Spinal cord (tissue), 3 donors: ENCODE results near the genes TP53I13, ADAP2 and EVI2A.

DNA sequence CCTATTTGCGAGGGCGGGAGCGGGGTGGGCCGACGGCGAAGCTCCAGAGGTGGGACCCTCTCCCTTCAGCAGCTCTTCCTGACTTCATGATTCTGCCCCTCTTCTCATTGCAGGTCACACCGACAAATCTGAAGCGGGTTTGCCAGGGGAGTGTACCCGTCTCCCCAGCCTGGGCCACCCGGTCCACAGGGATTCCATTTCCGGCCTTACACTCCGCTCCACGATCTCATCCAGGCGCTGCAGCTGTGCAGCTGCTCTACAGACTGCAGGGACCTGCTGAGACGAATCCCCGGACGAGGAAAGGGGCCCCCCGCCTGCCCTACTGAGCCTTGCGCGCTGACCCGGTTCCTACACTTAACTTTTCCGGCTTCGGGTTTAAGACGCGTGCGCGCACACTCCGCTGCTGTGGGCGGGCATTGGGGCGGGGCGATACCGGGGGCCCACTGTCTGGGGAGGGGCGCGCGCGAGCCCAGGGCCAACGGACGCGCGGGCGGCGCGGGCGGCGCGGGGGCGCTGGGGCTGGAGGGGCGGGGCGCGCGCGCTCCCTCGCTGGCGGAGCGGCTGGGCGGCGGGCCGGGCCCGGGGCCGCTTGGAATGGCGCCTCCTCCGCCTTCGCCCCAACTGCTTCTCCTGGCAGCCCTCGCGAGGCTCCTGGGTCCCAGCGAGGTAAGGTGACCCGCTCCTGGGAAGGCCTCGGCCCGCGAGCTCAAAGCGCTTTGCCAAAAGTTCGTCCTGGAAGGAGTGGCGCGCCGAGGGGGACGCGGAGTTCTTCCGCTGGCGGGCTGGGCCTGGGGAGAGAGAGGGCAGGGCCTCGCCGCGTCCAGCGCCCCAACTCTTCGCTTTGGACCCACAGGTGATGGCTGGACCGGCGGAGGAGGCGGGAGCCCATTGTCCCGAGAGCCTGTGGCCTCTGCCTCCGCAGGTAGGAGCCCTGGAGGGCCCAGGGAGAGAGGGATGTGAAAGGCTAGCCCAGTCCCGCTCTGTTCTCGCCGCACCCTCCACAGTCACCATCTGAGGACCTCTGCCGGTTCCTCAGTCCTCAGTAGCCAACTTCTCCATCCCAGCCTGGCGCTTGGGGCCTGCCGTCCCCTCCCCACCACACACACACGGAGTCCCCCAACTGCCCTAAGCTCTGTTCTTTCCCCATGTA lies at the start of gene TP53I13:
Gene TP53I13, plus strand, starts transcription at position 537 of the 1,150 bp plus-strand sequence.
- PRO-cap, result no peak
- RAMPAGE, long total RNA, result start-site peak on the plus strand centred at position 563 of the sequence, 28 bp wide, 57 and 97 reads in 2 replicates

DNA sequence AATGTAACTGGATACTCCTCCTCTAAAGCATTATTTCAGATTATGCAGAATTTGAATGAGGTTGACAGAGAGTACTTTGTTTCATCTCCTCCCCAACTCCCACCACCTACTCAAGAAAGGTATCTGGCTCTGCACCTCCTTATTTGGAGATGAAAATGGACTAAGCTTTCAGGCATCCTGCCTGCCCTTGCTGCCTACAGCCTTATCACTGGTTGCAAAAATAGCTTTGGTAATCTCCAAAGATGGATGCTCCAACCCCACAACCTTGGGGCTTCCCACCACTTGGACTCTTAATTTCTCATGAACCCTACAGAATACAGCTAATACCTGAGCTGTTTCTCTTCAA lies 45.2 kb upstream of the CORO6 start:
- PRO-cap, result no peak
- RAMPAGE, long total RNA, result no peak

DNA sequence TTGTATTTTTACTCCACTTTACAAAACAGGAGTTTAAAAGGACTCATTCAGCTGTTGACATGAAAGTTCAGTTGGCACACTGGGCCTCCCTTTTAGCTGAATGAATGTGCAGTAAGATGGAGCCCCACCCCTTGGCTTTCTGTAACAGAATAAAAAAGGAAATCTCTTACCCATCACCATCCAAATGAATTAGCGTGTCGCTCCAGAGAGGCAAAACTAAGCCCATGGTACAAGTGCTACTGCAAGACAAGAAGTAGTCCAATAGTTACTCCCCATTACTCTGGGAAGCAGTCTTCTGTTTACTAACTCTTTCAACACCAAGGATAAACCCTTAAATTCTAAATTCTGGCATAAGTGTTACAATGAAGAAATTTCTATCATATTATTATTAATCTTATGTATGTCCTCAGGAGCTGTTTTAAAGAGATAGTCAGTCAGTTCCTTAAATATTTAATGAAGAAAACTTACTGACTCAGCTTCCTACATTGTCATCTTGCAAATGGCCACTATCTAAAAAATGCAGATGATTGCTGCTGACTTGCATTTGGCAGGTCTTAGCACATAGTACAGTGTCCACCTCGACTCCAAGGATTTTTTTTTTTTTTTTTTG lies 54.9 kb upstream of the CORO6 start:
- PRO-cap, result no peak
- RAMPAGE, long total RNA, result no peak

DNA sequence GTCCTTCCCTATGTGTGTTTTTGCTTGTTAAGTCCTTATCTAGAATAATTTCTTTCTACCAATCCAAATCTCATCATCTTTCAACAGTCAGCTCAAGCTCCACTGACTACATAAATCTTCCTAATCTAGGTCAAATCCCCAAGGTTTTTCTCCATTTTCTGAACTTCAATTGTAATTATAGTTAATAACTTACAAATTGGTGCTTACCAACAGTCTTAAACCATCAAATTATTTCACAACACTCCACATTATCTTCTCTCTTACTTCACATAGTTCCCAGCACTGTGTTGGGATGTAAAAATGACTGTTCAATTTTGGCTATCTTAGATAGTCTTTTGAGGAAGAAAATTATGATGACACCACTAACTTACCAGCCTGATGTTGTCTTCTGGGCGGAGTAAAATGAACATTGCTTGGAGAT lies 72.4 kb upstream of the CORO6 start:
- PRO-cap, result no peak
- RAMPAGE, long total RNA, result no peak

DNA sequence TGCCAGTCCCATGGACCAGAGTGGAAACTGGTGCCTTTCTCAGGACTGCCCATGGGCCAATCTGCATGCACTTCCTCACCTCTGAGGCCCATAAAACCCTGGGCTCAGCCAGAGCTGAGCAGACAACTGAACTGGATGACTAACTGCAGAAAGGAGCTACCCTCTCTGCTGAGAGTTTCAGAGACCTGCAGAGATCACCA lies 24.4 kb downstream of the SSH2 start:
- PRO-cap, result no peak
- RAMPAGE, long total RNA, result no peak

DNA sequence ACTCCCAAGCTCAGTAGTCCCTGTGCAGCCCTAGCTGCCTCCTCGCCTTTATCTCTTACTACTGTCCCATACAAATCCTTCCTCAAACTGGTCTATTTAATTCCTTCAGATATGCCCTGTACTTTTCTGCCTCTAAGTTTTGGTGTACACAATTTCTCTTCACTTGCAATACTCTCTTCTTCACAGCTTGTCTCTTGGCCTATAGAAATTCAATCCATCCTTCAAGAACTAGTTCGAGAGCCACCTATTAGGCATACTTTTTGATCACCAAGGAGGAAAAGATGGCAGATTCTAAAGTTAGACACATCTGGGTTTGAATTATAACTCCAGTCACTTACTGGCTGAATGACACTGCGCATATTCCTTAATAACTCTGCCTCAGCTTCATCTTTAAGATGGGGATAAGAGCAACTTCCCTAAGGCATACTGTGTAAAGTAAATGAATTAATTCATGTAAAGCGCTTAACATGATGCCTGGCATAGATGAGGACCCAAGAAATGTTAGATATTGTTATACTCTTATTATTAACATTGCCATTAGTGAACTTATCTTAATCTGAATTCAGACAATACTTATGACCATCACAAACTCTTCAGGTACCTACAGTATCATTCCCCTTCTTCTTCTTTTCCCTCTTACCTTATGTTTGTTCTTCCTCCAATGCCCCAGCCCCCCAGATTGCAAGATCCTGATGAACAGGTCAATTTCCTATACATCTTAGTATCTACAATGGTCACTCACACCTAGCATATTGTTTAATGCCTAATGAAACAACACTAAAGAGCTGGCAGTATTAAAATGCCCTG lies 3.2 kb downstream of the SSH2 start:
- PRO-cap, result no peak
- RAMPAGE, long total RNA, result no peak

GRCh38 chr17:30178926-30179673 lies 56.4 kb downstream of the SLC6A4 start:
- PRO-cap, result no peak
- RAMPAGE, long total RNA, result no peak

- PRO-cap, result no peak
- RAMPAGE, long total RNA, result no peak
Observed at GRCh38 chr17:30243193-30243418, 7.6 kb upstream of the SLC6A4 start.

DNA sequence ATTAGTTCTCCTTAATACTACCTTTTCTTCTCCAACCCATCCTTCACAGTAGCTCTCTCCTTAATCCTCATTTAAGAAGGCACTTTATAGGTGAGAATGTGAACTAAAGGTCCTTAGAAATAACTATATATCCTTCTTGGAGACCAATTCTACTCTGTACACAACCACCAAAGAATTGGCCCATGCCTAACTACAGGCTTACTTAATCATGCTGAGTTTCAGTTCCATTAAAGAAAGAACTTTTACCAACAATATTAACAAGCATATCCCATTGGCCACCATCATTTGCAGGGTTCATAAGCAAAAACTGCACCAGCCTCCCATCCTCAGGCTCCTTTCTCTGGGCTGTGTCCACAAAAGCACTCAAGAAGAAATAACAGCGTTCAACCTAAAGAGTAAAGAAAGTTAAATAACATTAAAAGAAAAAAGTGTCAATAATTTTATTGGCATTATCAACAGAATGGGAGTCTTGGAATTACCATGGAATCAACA lies 4.1 kb downstream of the BLMH start:
- PRO-cap, result no peak
- RAMPAGE, long total RNA, result no peak

DNA sequence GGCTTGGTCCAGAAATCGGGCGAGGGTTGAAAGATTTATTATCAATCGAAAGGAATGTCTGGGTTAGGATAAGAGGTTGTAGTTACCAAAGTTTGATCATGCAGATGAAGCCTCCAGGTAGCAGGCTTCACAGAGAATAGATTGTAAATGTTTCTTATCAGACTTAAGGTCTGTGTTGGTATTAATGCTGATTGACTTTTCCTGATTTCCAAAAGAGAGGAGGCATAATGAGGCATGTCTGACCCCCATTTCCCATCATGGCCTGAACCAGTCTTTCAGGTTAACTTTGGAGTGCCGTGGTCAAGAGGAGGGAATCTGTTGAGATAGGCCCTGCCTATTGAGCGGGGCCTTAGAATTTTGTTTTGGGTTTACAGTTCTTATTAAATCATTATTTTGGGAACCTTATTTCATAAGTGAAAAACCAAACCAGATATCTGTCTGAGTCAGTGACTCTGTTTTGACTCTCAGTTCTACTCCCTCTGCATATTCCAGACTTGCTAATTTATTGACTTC lies 45.5 kb downstream of the CPD start:
- PRO-cap, result no peak
- RAMPAGE, long total RNA, result no peak

GRCh38 chr17:30472356-30472896 lies 4.8 kb upstream of the GOSR1 start:
- PRO-cap, result no peak
- RAMPAGE, long total RNA, result no peak

- PRO-cap, result no peak
- RAMPAGE, long total RNA, result no peak
Observed at GRCh38 chr17:30667571-30668397, 156.7 kb downstream of the CRLF3 start.

GRCh38 chr17:30921464-30922186 lies at the start of gene ADAP2:
TSS of gene ADAP2 (plus strand) at chr17:30921945.
- PRO-cap, result no peak
- RAMPAGE, long total RNA, result no peak

- PRO-cap, result no peak
- RAMPAGE, long total RNA, result no peak
Observed at GRCh38 chr17:31067862-31068392, 26.9 kb upstream of the NF1 start.

DNA sequence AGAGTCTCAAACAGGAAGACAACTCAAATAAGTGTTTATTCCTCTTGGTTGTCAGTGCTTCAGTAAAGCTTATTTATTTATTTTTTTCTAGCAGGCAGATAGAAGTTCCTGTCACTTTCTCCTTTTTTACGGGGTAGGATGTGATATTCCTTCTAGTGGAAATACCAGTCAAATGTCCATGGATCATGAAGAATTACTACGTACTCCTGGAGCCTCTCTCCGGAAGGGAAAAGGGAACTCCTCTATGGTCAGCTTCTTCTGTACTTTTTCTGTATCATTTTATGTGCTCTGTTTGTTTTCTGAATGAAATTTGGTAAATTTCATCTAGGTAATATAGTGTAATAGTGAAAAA lies 72.1 kb downstream of the OMG start:
- PRO-cap, result no peak
- RAMPAGE, long total RNA, result no peak

- PRO-cap, result no peak
- RAMPAGE, long total RNA, result no peak
Observed at GRCh38 chr17:31317929-31319028, 3.1 kb downstream of the EVI2A start.

DNA sequence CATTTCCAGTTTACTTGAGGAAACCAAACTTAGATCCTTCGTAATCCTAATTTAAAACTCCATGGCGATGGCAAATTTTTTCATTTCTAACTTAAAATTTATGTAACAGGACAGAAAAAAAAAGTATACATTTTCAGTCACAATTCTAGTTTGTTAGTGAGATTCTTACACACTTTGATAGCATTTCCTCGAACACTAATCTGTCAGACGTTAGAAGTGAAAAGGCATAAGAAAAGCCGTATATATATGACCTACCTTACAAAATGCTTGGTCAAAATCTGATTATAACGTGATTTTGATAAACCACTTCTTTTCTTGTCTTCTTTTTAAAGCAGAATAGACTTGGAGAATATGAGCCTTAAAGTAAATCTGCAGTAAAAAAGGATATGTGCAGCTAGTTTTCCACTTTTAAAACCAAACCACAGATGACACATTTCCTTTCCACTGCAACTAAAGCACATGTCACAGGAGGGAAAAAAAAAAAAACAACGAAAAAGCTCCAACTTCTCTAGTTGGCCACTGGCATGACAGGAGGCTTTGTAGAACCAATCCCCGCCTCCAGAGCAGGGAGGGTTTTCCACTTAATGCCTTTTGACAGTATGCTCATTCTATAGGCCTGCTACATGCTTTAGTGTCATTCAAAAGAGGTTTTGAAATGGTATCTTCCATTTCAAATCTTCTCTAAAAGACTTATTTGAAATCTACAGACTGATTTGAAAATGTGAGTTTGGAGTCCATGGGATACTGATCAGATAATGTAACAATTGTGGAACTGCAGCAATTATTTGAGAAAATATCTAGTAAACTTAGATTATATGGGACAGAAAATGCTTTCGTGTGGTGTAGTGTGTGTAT lies at the start of gene EVI2A:
Gene EVI2A, minus strand, starts transcription at position 383 of the 855 bp plus-strand sequence.
- PRO-cap, result no peak
- RAMPAGE, long total RNA, result start-site peak on the minus strand centred at position 417 of the sequence, 89 bp wide, 173 and 515 reads in 2 replicates

GRCh38 chr17:31392196-31392643 lies 745 bp downstream of the RAB11FIP4 start:
- PRO-cap, result no peak
- RAMPAGE, long total RNA, result no peak

GRCh38 chr17:31416263-31416978 lies 24.9 kb downstream of the RAB11FIP4 start:
- PRO-cap, result no peak
- RAMPAGE, long total RNA, result no peak

GRCh38 chr17:31494649-31495095 lies 103.2 kb downstream of the RAB11FIP4 start:
- PRO-cap, result no peak
- RAMPAGE, long total RNA, result no peak